Daoy (cell line): ENCODE measurements around a stretch of chr19.

DNA sequence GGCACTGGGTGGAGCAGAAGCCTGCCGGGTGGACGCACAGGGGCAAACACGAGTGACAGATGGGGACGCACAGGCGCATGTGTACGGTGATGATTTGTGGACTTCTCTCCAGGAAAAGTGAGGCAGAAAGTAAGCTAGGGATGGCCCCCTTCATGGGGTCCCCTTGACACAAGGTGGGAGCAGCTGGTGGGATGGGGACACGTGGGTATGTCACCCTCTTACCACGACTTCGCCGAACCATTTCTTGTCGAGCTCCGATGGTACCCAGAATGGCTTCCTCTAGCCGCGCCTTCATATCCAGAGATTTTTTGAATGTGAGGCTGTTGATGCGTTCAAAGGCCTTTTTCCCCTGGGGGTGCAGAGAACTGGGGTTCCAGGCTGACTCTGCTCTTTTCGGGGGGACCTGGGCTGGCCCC is 18.2 kb upstream of the KANK2 start:
- RAMPAGE, long total RNA = no peak

DNA sequence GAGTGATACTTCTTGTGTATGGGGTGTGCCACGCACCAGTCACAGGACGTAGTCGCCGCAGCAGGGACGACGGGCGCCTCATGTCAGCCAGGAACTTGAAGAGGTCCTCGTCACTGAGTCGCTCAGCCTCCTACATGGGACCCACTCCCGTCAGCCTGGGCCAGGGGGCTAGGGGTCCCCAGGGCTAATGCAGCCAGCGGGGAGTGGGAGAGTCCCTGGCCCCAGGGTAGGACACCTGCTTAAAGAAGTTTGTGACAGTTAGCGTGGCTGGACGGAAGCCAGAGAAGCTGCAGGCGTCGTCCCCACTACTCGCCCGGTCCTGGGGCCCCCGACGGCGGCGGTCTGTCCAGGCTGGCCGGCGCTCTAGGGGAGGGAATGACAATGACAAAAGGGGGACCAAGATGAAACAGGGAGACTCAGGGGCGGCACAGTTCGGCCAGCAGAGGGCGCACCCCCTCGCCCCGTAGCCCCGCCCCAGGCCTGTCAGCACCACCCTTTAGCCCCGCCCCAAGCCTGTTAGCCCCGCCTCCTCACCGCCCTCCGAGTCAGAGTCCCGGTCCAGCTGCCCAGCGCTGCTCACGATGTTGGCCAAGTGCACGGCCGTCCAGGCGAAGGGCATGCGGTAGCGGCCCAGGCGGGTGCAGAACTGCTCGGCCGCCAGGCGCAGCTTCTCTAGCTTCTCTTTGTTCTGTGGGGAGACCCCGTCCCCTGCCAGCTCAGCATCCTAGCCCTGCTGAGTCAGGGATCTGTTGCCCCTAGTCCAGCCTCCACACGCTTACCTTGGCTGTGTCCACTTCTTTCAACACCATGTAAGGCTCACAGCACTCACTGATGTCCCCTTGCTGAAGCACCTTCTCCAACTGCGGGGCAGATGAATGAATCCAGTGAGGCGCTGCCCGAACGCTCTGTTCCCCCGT is 3.9 kb downstream of the ANGPTL8 start:
- RAMPAGE, long total RNA = no peak

GRCh38 chr19:11338773-11339398 is 571 bp downstream of the RAB3D start:
- RAMPAGE, long total RNA = no peak

GRCh38 chr19:11379381-11379909 is 4.7 kb downstream of the EPOR start:
- RAMPAGE, long total RNA = no peak

DNA sequence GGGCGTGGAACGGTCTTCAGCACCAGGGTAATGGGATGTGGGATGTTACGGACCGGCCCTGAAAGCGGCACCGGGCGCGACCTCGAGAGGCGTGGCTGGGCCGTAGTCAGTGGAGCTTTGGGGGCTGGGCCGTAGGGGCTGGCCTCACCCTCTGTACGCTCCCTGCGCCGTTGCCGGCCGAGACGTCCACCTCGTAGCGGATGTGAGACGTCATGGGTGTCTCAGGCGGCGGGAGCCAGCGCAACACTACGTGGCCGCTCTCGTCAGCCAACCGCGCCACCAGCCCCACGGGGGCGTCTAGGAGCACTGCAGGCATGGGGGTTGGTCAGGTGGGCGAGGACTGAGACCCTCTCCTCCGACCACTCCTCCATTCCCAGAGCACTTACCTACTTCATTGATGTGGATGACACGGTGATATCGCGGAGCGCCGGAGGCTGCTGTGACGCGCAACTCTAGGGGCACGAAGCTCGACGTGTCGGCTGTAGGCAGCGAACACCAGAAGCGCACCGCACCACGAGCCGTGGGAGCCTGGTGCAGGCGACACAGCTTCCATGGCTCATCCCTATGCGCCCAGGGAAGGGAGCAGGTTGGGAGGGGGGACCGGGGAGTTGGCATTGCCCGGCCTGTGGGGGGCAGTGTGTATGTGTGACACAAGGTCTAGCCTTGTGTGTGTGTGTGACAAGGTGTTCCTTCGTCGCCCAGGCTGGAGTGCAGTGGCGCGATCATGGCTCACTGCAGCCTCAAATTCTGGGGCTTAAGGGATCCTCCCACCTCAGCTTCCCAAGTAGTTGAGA is 2.4 kb downstream of the EPOR start:
- RAMPAGE, long total RNA = no peak

GRCh38 chr19:11829644-11830524 is 15.8 kb downstream of the ZNF440 start:
- RAMPAGE, long total RNA = no peak

- RAMPAGE, long total RNA = no peak
These were observed 18.0 kb upstream of the ZNF700 start for GRCh38 chr19:11906696-11907468.

DNA sequence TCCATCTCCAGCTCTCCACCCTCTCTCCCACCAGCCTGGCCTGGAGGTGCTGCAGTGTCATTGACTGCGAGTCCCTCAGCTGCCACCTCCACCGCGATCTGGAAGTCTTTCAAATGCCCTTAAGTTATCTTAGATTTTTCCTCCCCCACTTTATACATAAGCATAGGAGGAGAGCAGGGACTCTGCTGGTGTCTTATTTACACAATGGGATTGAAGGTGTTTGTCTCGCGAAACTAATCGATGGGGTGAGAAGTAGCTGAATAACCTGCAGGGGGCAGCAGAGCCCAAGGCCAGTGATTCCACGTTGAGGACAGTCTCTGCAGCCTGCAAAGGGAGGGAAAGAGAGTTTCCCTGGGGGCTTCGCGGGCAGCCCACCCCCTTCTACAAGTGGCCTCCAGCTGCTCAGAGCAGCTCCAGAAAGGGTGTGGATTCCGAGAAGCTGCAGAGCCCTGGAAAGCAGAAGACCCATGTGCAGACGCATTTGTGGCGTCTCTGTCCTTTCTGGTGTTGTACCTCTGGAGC is 1.3 kb upstream of the ZNF700 start:
- RAMPAGE, long total RNA = no peak

GRCh38 chr19:12000648-12001034 is 34.8 kb downstream of the ZNF433 start:
- RAMPAGE, long total RNA = no peak

DNA sequence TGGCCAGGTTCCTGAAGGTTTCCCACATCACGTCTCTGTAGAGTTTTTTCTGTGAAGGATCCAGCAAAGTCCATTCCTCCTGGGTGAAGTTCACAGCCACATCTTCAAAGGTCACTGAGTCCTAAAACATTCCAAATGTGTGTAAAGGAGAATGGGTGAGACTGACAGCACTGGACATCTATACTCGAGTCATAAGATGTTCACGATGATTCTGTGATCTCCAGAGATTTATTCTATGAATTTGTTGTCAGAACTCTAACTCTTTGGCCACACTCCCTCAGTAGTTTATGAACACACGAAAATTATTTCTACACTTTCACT is 44.5 kb downstream of the ZNF44 start:
- RAMPAGE, long total RNA = no peak

DNA sequence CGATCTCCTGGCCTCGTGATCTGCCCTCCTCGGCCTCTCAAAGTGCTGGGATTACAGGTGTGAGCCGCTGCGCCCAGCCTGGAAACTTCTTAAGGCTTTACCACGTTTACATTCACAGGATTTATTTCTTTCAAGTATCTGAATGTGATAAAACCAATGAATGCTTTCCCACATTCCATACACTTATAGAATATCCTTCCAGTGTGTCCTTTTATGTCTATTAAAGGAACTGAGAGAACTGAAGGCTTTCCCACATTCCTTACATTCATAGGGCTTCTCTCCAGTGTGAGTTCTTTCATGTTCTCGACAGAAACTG is 22.5 kb downstream of the ZNF44 start:
- RAMPAGE, long total RNA = no peak

- RAMPAGE, long total RNA = no peak
These were observed 10.8 kb upstream of the ZNF709 start for GRCh38 chr19:12494966-12496295.

DNA sequence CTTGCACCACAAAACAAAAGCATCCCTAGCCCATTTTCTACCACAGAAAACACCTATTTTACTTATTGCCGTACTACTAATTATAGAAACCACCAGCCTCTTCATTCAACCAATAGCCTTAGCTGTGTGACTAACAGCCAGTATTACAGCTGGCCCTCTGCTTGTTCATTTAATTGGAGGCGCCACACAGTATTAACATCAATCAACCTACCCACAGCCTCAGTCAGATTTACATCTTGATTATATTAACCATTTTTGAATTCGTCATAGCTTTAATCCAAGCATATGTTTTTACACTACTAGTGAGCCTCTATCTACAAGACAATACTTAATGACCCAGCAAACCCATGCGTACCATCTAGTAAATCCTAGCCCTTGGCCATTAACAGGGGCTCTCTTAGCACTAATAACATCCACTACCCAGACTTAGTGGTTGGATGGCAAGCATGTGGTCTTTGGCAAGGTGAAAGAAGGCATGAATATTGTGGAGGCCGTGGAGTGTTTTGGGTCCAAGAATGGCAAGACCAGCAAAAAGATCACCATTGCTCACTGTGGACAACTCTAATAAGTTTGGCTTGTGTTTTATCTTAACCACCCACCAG is 23.2 kb upstream of the ZNF709 start:
- RAMPAGE, long total RNA = no peak

DNA sequence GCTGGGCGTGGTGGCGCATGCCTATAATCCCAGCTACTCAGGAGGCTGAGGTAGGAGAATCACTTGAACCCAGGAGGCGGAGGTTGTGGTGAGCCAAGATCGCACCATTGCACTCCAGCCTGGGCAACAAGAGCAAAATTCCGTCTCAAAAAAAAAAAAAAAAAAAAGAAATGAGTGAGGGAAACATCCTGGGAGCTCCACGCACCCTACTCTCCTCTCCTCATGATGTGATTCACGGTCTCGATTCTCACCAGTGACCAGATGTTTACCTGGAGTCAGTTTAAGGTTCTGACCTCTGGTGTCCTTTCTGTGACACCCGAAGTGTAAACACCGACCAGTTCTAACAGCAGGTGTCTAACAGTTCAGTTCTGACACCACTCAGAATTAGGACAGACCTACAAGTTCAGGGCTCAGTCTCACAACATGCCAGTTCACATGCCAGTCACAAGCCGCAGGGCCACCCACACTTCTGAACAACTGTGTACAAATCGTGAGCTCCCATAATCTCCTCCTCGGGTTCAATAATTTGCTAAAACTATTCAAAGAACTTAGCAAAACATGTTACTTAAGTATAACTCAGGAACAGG is 6.1 kb downstream of the ZNF564 start:
- RAMPAGE, long total RNA = no peak

GRCh38 chr19:12622906-12623247 is 12.2 kb downstream of the ZNF791 start:
- RAMPAGE, long total RNA = no peak

DNA sequence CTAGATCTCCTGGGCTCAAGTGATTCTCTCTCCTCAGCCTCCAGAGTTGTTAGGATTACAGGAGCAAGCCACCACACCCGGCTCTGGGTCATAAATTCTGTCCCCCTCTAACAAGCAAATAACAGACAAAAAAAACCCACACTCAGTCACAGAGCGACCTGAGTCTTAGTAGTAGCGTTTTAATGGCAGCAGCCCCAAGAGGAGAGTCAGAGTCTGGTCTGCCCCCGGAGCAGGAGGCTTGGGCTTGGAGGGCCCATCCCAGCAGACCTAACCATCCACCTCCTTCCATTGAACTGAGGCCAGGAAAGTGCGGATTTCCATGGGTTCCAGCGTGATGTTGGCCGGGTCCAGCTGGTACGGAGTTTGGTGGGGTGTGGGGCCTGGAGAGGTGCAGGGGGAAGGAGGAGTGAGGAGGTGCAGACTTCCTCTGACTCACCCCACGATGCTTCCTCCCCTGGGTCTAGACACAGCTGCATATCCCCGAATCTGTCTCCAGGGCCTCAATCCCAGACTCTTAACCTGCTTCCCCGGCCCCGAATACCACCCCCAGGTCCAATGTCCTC is 20.1 kb downstream of the MAN2B1 start:
- RAMPAGE, long total RNA = no peak

DNA sequence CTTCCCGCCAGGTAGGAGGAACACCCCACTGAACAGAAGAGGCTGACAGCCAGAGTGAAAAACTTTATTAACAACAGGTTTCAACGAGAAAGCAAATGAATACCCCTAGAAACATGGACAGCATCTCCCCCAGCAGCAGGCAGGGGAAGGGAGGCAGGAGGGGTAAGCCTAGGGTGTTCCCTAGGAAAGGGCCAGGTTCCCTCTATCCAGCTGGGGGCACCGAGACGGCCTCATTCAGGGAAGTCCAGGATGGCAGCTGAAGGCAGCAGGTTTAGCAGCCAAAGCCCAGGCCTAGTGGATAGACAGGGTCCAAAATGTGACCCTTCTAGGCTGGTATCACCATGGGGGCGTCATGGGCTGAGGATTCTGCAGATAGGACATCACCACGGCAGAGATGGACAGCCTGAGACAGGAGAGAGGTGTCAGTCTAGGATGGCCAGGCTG is 1.2 kb downstream of the WDR83OS start:
- RAMPAGE, long total RNA = no peak

- RAMPAGE, long total RNA = no peak
These were observed 9.8 kb upstream of the FBXW9 start for GRCh38 chr19:12706347-12706592.

DNA sequence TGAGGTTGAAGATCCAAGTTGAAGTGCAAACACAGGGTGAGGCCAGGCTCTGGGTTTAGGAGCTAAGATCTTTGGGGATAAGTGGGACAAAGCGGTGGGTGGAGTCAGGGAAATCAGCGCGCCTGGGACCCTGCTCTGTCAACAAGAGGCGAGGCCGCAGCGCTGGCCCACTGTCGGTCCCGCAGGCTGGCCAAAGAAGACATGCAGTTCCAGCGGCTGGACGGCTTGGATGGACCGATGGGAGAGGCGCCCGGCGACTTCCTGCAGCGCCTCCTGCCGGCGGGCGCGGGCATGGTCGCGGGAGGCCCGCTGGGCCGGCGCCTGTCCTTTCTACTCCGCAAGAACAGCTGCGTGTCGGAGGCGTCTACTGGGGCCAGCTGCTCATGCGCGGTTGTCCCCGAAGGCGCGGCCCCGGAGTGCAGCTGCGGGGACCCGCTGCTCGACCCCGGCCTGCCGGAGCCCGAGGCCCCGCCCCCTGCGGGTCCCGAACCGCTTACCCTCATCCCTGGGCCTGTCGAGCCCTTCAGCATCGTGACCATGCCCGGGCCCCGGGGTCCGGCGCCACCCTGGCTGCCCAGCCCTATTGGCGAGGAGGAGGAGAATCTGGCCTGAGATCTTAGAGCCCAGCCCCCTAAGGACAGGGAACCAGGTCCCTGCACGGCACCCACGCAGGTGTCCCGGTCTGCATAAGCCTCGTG is 6.0 kb downstream of the BEST2 start:
- RAMPAGE, long total RNA = no peak

DNA sequence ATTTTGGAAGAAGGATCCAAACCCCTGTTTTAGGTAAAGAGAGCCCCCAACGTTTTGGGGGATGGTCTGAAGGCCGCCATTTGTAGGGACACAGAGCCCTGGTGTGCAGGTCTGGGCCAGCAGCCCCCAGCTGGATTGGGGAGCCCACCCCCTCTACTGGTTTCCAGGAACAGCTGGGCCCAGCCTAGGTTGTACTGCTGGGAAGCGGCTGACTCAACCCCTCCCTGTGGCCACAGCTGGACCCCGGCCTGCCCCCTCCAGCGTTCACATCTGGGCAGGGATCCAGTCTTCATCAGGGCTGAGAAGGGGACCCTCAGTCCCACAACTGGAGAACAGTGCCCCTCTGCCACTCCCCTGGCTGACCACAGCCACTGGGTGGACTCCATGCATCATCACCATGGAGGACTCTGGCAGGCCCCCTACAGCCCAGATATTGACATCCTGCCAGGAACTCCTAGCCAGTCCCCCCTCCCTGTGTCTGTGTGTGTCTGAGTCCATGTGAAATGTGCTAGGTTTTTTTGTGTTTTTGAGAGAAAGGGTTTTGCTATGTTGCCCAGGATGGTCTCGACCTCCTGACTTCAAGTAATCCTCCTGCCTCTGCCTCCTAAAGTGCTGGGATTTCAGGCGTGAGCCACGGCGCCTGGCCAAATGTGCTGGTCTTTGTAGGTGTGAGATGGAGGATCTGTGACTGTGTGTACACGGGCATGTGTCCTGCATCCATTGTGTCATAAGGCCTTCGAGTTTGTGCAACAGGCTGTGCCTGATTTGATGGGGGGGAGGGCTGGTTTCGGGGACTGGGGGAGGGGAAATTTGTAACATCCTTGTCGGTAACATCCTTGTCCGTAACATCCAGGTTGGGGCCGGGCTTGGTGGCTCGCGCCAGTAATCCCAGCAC is 3.9 kb upstream of the HOOK2 start:
- RAMPAGE, long total RNA = no peak